CMK (cell line): ENCODE results near the genes RNLS and LIPK.

GRCh38 chr10:88582487-88583696 is at the start of gene RNLS:
Gene RNLS, minus strand, starts transcription at chr10:88583318.
- RRBS, result 93% methylated on average over 31 of the region's 70 CpGs

DNA sequence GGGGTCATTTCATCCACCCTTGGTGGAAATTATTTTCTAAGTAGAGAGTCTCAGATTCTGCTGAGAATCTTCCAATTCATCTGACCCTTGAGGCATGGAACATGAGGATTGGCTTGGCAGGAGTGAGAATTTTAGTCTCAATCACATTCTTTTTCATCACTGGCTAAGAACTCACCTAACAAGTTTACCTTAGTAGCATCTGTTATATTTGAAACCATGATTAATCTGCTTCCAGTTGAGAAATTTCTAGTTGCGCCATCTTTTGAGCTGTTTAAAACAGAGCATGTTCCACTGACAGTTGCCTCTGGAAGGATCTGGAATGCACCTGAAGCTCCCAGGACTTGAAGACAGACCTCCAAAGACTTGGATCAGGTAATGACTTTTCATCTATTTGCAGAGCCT is at the start of gene LIPK:
TSS of gene LIPK (plus strand) at position 301 of the 402 bp plus-strand sequence.
- RRBS, result no CpG with 5 or more reads among the region's 1 CpG

DNA sequence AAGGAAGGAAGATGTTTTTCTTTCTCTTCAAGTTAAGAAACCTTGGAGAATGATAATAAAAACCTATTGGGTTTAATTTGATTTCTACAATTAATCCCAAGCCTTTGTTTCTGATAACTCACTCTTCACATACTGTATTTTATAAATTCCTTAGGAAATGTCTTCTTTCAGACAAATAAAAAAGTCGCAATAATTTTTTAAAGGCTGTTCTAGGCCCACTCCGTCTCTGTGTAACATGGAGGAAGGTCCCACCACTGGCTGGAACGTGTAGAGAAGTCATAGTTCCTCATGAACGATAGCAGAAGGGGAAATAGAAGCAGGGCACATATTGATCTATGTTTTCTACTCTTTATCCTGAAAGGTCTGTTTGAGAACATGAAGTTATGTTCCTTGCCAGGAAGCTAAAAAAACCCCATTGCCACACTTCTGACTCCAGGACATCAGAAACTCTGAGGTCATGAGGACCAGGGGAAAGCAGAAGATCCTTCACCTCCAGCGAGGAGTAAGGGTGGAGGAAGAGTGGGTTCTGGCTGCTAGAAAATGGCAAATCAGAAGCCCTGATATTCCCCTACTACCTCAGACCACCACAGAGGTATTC is 10.8 kb downstream of the ANKRD22 start:
- RRBS, result no CpG with 5 or more reads among the region's 5 CpGs

GRCh38 chr10:88896873-88898030 is 17.2 kb downstream of the STAMBPL1 start:
- RRBS, result no CpG with 5 or more reads among the region's 8 CpGs

- RRBS, result no CpG with 5 or more reads among the region's 2 CpGs
These were observed 25.8 kb downstream of the ACTA2 start for GRCh38 chr10:88926841-88927153.

DNA sequence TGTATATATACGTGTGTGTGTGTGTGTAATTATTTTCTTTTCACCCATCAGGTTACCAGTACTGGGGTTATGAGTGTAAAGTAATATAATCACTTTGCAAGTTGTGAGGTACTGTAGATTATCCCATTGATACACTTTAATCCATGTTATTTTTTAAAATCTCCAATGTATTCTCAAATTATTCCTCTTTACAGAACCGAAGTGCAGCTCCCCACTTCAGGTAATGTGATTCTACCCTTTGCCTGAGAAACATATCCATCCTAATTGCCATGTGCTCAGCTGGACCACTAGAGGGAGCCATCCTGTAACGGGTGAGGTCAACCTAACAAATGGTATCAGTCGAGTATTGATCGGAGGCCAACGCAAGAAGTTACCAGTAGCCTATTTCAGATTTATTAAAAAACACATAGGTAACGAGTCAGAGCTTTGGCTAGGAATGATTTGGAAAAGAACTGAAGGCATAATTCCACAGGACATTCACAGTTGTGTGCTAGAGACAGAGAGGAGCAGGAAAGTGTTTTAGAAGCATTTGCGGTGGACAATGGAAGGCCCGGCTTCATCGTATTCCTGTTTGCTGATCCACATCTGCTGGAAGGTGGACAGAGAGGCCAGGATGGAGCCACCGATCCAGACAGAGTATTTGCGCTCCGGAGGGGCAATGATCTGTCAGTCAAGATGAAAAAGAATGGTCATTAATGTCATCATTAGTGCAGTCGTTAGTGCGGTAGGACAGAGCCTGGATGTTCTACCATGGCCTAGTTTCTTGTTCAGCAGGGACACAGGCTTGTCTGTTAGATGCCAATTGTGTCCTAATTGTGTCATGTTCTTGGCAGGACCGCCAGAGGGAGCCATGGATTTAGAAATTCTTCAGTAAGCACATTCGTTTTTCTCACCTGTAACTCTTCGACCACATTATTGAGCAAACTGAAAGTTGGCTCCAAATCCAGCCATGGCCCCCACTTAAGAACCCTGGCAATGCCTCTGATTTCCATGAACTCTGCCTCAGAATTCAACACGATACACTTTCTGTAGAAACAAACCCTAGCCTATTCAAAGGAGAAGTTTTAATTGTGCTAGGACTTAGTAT is 17.5 kb downstream of the ACTA2 start:
- RRBS, result no CpG with 5 or more reads among the region's 19 CpGs

GRCh38 chr10:88953422-88953919 is 898 bp upstream of the ACTA2 start:
- RRBS, result no CpG with 5 or more reads among the region's 8 CpGs

DNA sequence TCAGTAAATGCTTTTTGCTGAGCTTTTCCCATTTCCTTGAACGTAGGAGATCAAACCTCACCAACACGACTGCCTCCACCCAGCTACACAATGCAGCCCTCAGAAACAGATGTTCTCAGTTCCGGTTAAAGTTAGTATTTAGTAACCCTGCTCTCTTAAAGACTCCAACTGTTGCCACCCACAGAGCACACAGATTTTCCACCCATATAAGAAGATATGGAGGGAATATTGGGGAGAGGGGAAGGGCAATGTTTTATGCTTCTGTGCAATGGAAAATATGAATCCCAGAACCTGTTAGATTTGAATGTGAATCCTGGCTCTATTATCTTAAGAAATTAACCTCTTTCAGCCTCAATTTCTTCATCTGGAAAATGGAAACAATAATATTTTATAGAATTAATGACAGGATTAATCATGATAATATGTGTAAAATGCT is 96.8 kb downstream of the FAS start:
- RRBS, result no CpG with 5 or more reads among the region's 3 CpGs

DNA sequence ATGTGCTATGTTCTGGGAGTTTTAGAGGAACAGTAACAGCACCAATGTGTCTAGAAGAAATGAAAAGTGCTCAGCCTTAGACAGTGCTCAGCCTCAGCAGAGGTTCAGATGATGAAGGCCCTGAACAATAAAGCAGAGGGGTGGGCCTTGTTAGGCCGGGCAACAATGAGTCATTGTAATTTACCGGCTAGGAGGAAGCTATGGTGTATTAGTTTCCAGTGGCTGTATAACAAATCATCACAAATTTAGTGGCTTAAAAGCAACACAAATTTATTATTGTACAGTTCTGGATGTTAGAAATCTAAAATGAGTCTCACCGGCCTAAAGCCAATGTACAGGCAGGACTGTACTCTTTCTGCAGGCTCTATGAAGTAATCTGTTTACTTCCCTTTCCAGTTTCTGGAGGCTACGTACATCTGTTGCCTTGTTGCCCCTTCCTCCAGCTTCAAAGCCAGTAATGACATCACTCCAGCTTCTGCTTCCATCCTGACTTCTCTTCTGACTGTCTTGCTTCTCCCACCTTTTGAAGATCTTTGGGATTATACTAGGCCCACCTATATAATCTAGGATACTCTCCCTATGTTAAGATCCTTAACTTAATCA is 84.5 kb downstream of the CH25H start:
- RRBS, result 89% methylated on average over 1 of the region's 4 CpGs

DNA sequence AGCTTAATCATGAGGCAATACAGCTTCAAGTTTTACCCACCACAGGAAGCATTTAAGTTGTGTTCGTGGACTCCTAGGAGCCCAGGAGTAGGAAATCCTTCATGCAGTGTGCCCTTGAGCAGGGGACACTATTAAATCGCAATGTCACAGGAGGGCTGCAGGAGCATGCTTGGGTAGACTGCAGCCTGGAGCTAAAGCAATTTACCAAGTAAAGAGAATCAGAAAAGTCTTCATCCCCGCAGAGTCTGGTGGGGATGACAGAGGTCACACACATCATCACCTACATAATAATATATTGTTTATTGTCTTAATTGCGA is 10.9 kb downstream of the LIPA start:
- RRBS, result no CpG with 5 or more reads among the region's 4 CpGs

DNA sequence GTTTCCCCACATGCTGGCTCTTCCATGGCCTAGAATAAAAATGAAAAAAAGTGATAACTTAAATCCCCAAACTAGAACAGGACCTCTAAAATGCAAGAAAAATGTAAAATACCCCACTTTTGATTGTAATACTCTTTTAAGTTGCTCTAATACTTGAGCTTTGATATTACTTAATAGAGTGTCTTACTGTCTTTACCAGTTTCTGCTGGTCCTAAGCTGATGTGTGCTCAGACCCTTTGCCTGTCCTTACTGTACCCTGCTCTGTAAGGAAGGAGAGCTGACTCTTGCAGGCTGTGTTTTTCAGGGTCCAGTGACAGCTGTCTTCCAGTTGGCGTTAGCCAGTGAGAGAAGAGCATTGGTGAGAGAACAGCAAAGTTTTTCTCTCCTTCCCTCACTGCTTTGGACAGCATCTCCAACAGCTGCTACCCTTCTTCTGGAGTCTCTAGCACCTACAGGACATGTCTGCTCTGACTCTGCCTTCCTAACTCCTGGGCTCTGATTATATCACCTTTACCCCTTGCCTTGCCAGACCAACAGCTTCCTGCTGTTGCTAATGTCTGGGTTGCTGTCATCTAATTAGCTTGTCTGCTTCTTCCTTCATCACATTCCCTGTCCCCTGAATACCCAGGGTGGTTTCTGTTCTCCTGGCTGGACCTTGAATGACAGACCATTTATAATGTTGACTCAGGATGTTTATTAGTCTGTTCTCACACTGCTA is 23.3 kb upstream of the PANK1 start:
- RRBS, result no CpG with 5 or more reads among the region's 1 CpG

DNA sequence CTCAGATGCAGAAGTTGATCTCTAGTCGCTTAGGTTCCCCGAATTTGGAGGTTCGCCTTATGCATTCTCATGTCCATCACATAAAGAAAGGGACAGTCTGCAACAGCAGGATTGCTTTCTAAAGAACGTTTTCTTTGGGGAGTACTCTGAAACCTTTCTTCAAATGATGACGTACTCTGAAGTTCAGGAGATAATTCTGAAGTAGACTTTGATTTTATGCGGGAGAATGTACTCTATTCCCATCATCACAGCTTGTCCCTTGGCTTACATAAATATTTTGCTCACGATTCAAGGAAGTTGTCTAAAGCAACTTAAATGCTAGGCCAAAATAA is 404.2 kb downstream of the HTR7 start:
- RRBS, result no CpG with 5 or more reads among the region's 7 CpGs

DNA sequence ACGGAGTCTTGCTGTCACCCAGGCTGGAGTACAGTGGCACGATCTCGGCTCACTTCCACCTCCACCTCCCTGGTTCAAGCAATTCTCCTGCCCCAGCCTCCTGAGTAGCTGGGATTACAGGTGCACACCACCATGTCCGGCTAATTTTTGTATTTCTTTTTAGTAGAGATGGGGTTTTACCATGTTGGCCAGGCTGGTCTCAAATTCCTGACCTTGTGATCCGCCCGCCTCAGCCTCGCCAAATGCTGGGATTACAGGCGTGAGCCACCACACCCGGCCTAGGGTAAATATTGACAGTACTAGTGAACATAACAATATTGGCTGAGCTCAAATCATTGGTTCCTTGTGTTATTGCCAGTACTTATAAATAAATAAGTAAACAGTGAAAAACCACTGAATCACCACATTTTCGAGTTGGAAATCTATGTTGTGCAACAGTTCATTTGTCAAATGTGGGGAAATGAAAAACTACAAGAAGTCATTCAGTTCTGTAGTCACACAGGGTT is 15.7 kb downstream of the RPP30 start:
- RRBS, result no CpG with 5 or more reads among the region's 10 CpGs

GRCh38 chr10:91164272-91164381 is 56.3 kb upstream of the PCGF5 start:
- RRBS, result no CpG with 5 or more reads among the region's 4 CpGs

DNA sequence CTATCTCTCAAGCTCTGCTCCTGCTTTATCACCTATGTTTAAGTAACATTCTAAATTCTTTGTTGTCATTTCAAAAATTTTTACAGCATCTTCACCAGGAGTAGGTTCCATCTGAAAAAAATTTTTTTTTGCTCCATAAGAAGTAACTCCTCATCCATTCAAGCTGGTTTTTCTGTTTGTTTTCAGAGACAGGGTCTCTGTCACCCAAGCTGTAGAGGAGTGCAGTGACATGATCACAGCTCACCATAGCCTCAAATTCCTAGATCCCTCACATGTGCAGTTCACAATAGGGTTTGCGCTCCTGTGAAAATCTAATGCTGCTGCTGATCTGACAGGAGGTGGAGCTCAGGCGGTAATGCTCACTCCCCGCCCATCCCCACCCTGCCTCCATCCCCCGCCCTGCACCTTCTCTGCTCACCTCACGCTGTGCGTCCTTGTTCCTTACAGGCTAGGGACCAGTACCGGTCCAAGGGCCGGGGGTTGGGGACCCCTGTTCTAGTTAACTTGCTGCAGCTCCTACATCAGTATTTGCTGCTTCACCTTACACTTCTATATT is 2.1 kb upstream of the TNKS2 start:
- RRBS, result no CpG with 5 or more reads among the region's 8 CpGs

GRCh38 chr10:91800208-91800773 is 2.1 kb downstream of the TNKS2 start:
- RRBS, result no CpG with 5 or more reads among the region's 5 CpGs

DNA sequence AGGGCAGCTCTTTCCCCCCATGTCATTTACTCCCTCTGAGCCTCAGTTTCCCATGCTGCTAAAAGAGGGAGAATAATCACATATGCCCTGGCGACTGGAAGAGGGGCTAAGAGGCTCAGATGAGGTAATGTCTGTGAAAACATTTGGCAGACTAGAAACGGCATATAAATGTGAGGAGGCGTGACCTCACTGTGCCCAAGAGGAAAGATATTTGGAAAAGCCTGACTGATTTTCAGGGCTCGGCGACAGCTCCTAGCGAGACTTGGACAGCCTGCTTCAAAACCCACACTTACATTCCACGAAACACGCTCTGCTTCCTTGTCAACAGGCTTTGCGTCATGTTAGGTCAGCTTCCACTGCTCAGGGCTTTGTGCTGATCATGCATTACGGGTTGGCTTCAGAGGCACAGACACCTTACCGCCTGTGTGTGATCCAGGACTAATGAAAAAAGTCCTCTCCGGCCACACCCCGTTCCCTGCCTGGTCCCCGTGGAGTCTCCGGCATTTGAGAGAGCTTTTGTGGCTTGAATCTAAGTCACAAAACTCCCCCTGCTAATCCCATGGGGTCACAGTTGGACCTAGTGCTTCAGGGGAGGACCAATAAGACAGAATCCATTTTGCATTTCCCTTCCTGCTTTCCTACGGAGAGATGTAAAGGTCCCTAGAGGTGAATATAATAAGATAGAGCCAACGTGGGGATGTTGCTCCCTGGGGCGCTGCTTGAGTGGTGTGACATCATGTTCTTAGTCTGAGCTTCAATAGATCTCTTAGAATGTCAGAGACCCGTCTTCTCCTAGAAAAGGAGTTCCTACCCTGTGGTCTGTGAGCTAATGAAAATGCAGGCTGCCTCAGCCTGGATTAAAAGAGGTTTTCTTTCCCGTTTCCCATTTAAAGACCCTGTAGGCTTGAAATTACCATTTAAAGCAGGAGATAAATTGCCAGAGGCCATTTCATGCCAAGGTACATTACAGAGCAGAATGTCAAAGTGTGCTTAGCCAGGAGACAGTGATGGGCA is 25.5 kb downstream of the FGFBP3 start:
- RRBS, result no CpG with 5 or more reads among the region's 20 CpGs

DNA sequence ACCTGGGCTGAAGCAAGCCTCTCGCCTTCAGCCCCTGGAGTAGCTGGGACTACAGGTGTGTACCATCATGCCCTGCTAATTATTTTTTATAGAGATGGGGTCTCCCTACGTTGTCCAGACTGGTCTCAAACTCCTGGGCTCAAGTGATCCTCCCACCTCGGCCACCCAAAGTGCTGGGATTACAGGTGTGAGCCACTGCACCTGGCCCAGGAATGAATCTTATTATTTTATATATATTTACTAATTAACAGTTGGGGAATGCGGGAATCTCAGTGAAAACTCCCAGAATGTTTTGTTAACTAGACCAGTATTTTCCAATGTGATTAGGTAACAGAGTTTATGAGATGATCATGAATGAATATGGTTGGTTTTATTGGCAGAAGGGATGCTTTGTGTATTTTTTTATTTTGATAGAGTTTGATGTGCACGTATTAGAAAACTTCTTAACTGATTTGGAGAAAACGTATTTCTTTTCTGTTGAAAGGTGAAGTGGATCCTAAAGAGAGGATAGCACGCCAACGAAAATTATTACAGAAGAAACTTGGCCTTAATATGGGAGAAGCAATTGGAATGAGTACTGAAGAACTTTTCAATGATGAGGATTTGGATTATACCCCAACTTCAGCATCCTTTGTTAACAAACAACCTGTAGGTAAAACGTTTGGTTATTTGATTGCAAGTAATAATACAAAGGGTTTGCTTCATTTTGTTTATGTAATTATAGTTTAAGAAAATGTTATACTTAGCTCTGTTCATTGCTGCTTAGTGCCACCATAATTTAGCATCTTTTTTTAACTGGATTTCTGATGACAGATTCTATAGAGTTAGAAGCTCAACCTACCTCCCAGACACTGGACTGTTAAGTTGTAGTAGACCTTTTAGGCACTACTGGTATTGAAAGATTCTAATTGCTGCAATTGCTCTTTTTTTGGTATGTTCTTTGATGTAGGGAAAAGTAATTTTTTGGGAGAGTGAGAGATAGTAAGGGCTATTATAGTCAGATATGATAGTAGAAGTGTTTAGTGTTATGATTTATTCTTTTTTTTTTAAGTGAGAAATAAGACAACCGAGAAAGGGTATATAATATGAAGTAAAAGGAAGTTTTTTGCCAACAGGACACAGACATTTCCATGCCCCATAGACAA is 27.7 kb downstream of the BTAF1 start:
- RRBS, result no CpG with 5 or more reads among the region's 10 CpGs

DNA sequence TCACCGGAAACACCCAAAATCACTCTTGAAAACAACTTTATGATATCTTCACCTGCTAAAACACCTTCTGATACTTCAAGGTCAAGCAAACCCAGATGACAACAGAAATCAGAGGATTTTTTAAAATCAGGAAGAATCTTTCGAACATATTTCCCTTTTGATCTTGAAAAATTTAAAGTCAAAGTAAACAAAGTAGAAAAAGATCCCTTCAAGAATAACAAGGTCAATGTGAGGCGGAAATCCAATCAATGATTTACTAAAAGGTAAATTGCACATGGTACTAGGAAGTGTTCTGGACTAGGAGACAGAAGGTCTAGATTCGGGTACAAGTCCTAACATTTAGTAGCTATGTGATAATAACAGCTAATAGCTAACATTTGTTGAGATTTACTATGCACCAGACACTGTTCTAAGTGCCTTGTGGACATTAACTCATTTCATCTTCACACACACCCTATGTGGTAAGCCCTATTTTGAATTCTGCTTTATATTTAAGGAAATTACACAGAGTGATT is 176.6 kb downstream of the CPEB3 start:
- RRBS, result no CpG with 5 or more reads among the region's 4 CpGs

- RRBS, result no CpG with 5 or more reads among the region's 3 CpGs
These were observed 116.8 kb downstream of the MARCHF5 start for GRCh38 chr10:92407809-92408154.